Panc1 (cell line): ENCODE measurements around the genes TMPO and SCYL2.

DNA sequence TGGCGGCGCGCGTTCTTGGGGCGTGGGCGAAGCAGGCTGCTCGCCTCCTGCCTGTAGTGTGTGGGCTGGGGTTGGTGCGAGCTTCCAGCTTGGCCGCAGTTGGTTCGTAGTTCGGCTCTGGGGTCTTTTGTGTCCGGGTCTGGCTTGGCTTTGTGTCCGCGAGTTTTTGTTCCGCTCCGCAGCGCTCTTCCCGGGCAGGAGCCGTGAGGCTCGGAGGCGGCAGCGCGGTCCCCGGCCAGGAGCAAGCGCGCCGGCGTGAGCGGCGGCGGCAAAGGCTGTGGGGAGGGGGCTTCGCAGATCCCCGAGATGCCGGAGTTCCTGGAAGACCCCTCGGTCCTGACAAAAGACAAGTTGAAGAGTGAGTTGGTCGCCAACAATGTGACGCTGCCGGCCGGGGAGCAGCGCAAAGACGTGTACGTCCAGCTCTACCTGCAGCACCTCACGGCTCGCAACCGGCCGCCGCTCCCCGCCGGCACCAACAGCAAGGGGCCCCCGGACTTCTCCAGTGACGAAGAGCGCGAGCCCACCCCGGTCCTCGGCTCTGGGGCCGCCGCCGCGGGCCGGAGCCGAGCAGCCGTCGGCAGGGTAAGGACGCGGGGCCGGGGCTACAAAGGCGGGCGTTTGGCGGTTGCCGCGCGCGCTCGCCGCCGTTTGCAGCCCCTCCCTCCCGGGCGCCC is at the start of gene TMPO:
Gene TMPO, plus strand, starts transcription at position 29 of the 677 bp plus-strand sequence.
- RRBS, 2 experiments, result under 1 to 5% methylated on average over 51 to 55 of the region's 78 CpGs

GRCh38 chr12:98643822-98644669 is 542 bp downstream of the IKBIP start:
- RRBS, 2 experiments, result 4 to 5% methylated on average over 8 to 13 of the region's 48 CpGs

- RRBS, 2 experiments, result no CpG with 5 or more reads among the region's 4 CpGs
Measured at GRCh38 chr12:98772746-98773108, 127.6 kb downstream of the APAF1 start.

- RRBS, 2 experiments, result 49 to 60% methylated on average over 32 to 60 of the region's 162 CpGs
Measured at GRCh38 chr12:98894255-98895671, 249.7 kb downstream of the APAF1 start.

GRCh38 chr12:99453262-99453845 is 194.2 kb upstream of the GARIN6 start:
- RRBS, 2 experiments, result no CpG with 5 or more reads among the region's 9 CpGs

DNA sequence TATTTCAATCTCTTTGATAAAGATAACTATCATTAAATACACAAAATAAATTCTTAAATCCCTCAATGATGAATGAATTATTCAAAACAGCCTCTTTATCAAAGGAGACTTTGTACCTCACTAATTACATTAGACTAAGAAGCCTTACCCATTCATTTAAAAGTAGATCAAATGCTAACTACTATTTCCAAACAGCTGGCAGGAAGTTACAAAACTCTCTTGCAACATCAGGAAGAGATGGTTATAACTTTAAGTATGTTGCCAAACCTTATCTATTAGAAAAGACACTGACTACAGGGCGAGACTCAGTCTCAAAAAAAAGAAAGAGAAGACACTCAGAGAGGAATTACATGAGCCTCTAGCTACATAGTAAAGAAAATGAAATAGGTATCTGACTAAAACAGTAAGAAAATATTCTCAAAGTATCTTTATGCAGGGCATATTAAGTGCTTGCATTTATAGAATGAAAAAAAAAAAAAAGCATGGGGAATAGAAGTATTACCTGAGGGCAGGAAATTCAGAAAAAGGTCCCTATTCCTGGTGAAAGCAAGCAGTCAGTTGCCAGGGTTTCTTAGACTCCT is 14.5 kb downstream of the BLTP3B start:
- RRBS, 2 experiments, result no CpG with 5 or more reads among the region's 1 CpG

DNA sequence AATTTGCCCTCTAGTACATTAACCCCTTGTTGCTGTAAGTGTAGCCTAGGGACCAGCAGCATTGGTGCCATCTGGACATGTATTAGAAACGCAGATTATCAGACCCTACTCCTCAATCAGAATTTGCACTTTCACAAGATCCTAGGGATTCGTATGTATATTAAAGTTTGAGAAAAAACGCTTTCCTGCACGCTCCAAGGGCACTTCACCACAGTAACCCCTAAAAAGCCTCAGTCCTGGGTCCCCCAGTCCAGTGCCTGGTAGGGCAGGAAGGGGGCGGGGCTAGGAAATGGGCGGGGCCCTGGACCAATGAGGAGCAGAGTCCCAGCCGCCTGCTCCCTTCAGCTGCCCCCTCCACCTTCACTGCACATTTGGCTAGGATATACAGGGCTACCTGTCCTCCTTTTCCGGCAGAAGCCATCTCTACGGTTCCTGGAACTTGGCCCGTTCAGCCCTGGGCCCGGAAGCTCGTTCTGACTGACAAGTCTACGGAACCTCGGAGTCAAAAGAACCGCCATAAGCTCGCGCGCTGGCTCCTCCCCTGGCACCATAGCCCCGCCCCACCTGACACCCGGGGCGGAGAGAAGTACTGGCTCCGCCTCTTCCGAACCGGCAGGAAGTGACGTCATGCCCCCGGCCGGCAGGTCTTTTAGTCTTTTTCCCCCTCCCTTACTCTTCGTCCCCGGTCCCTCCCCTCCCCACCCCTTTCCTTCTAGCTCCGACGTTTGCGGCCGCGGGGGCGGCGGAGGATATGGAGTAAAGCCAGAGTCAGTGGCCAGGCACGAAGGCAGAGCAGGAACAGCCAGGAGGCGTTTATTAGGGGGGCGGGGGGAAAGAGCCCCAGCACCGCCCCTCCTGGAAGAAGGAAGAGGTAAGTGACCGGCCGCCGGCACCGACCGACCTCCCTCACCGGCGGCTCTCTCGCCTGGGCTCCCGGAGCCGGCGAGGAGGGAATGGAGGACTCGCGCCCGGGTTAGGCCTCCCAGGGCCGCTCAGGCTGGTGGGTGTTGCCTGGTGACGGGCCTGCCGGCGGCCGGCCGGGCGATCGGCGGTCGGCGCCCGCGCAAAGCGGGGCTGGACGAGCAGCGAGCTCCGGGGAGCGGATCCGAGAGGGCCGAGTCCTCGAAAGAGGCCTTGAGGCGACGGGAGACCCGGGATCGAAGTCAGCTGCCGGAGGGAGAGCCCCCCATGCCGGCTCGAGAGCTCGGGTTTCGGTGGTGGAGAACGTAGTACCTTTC is at the start of gene SCYL2:
Gene SCYL2, plus strand, starts transcription at position 652 of the 1,238 bp plus-strand sequence.
- RRBS, 2 experiments, result 1 to 7% methylated on average over 32 to 36 of the region's 85 CpGs

GRCh38 chr12:100431060-100431259 is 42.7 kb upstream of the NR1H4 start:
- RRBS, 2 experiments, result no CpG with 5 or more reads among the region's 6 CpGs

DNA sequence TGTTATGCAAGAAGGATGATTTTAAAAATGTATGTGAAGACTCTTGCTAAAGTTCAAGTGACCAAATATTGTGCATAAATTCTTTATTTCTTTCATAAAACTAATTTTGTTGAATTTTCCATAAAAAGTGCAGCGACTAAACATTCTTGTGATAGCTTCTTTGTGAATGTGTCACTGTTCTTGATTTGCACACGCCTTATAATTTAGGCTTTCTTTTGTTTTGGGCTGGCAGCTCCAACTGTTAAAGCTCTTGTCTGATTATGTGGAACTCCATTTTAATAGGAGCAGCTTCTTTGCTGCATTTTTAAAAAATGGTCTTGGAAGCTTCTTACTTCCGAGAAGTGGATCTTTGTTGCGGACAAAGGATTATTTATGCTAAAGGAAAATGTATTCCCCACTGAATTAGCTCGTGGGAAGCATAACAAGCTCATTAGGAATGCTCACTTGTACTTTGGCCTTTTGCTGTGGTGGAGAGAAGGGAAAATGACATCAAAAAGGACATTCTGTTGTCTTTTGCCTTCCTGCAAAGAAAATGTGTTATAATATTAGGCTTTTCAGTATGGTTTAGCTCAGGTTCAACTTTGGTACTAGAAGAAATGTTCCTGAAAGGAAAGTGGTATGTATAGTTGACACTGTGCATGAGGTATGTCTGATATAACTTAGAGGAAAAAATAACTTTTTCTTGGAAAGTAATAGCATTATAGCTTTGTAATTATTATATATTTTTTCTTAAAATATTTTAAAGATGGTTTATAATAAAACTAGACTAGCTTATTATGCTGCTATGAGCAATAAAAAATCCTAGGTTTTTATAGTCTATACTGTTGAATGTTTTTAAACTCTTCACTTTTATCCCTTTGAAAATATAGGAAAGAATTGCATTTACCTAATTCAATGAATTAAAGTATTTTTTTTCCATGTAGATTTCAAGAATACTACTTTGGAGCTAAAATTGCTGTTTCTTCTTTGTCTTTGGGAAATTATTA is 20.2 kb downstream of the GAS2L3 start:
- RRBS, 2 experiments, result no CpG with 5 or more reads among the region's 5 CpGs

DNA sequence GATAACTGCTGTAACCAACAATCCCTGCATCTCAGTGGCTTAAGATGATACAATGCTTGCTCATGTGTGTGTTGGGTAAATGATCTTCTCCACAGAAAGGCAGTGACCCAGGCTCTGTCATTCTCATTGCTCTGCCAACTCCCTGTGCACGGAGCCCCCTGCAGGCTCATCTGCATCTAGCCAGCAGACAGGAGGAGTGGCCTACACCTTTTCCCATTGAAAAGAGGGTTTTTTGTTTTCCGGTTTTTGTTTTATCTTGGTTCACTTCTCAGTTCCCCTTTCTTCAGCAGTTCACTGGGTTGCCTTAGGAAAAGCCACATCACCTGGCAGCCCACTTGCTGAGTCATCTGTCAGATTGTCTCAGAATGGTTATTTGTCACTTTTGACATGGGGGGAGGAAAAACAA is 193.3 kb downstream of the ANO4 start:
- RRBS, 2 experiments, result no CpG with 5 or more reads among the region's 2 CpGs

GRCh38 chr12:101052086-101052665 is 157.9 kb downstream of the SLC5A8 start:
- RRBS, 2 experiments, result no CpG with 5 or more reads among the region's 6 CpGs

GRCh38 chr12:101608351-101608844 is 13.6 kb downstream of the MYBPC1 start:
- RRBS, 2 experiments, result no CpG with 5 or more reads among the region's 6 CpGs

GRCh38 chr12:101712414-101712793 is 15.0 kb downstream of the CHPT1 start:
- RRBS, 2 experiments, result no CpG with 5 or more reads among the region's 6 CpGs

- RRBS, 2 experiments, result no CpG with 5 or more reads among the region's 4 CpGs
Measured at GRCh38 chr12:101782675-101783260, 43.5 kb upstream of the SYCP3 start.

- RRBS, 2 experiments, result no CpG with 5 or more reads among the region's 5 CpGs
Measured at GRCh38 chr12:101925142-101925777, 47.9 kb downstream of the DRAM1 start.

DNA sequence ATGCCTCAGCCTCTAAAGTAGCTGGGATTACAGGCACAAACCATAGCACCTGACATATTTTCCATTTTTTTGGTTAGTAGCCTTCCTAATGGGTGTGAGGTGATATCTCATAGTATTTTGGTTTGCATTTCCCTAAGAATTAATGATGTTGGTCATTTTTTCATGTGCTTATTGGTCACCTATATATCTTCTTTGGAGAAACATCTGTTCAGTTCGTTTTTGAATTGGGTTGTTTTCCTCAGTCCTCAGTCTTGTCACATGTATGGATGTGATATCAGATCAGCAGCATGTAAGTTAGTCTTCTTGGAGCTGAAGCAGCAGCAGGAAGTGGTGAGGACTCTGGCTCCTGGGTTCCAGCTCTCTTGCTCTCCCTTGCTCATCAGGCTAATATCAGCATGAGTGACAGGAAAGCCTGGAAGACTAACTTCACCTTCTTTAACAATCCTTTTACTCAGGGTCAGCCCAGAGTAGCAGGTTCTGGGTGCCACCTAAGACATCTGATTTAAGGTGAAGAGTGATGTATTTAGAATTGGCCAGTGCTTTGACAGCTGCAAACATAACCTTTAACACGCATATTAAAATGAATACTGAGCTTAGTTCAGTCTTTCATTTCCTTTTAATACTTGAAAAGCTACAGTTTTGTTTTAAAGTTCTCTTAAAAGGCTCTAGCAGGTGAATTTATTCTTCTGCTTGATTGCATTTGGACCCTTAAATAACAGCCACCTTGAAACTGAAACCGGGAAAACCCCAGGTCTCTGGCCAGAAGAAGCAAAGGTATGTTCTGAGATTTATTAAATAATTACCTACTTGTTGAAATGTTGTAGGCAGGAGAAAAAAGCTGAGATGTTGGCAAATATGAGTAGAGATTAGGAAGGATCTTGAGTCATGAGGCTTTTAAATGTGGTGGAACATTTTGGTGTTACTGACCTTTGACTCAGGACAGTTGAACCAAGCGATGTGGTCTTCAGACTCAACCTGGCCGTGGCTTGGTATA is 54.3 kb downstream of the DRAM1 start:
- RRBS, 2 experiments, result no CpG with 5 or more reads among the region's 5 CpGs

DNA sequence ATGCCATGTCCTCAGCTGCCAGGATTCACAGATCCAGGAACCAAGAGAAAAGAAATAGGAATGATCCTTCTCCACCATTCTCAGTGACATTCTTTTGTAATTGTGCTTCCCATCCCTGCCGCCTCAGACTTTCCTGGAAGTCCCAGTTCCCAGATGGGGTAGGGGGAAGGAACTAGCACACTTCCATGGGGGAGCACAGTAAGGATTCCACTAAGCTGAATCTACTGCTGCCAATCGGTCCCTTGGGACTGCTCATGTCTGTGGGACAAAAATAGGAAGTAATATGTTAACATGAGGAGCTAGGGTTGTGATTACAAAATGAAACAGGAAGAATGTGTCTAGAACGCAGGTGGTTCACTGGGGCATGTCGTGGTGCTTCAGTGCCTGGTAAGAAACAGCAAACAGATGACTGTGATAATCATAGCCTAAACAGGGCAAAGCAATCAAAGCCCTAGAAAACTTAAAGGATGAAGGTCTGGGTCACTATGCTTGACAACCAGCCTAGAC is 51.6 kb downstream of the WASHC3 start:
- RRBS, 2 experiments, result no CpG with 5 or more reads among the region's 4 CpGs

DNA sequence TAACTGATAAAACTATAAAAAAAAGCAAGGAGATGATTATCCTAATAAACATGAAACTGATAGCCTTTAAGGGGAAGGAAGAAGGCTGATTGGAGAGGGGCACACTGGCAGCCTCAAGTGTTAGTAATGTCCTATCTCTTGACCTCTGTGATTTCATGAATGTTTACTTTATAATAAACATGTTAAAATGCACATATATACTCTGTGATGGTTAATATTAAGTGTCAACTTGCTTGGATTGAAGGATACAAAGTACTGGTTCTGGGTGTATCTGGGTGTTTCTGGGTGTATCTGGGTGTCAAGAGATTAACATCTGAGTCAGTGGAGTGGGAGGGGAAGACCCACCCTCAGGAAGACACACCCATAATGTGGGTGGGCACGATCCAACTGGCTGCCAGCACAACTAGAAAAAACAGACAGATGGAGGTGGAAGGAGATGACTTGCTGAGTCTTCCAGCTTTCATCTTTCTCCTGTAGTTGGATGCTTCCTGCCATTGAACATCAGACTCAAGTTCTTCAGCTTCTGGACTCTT is 12.0 kb downstream of the NUP37 start:
- RRBS, 2 experiments, result no CpG with 5 or more reads among the region's 1 CpG

DNA sequence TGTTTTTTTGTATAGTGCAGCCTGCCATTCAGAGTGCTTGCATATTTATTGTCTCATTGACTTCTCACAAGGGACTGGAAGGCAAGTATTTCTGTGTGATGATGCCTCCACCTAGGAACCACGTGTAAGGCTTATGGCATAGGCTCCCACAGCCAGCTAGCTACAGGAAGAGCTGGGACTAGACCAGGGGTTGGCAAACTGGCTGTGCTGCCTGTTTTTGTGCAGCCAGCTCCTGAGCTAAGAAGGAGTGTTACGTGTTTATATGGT is 970 bp downstream of the PARPBP start:
- RRBS, 2 experiments, result no CpG with 5 or more reads among the region's 2 CpGs